SK-N-SH (cell line): ENCODE measurements around the genes ZNF569, KCNK6 and MAP4K1.

GRCh38 chr19:37466507-37467646 is at the start of gene ZNF569:
ZNF569 (minus strand) TSS chr19:37467444.
- RRBS: 2% methylated on average over 22 of the region's 75 CpGs
CAGE:
- cytosol, long polyA plus RNA: no peak
- long polyA plus RNA: no peak
- nucleus, long polyA plus RNA: no peak

DNA sequence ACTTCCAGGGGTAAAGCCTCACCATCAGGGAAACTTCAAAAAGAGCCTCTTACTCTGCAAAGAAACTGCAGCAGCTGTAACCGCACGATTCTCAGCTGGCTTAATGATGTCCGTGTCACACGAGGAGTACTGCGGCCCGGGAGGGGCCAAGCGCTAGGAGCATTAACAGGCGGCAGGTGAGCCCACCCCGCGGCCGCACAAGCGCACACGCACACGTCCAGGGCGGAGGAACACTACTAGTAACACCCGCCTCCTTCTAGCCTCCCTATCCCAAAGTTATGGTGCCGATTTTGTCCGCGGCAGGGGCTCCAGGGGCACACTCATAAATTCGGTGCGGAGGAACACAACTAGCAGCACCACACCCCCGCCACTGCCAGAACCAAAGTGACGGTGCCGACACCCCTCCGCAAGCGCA is 418 bp downstream of the ZNF571 start:
- RRBS: no CpG with 5 or more reads among the region's 26 CpGs
CAGE:
- cytosol, long polyA plus RNA: no peak
- long polyA plus RNA: no peak
- nucleus, long polyA plus RNA: no peak

DNA sequence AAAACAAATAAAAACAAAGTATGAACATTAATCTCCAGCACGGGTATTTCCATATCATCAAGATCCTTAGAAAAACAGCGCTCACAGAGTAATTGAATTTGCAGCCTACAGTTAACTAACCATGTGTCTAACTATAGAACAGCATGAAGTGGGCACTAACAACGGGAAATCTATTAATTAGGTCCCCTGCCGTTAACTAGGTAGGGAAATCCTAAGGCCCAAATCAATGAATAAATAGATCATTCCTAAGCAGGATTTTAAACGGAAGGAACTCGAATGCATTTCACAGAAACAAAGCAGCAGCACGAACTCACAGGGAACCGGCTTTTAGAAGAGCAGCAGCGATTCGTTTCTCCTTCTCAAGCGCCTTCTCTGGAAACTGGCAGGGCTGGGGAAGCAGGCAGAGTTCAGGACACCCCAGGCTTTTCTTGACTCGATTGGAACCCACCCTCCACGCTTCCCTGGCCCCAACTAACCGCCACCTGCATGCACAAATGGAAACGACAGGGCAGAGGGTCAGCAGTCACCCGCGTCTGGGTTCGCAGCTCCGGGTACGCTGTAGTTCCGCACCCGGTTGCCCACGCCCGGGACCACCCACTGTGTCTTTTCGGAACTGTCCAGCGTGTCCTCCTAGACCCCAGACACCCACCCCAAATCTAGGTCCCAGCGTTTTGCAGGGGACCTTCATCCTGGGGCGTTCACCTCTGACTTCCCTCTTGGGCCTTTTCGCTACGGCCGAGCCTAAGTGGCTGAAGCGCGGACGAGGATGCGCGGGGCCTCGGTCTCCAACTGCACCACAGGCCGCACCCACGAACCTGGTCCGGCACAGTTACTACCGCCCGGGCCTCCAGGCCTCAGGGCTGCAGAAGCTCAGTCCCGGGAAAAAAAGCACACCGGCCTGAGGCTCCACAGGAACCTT is 608 bp downstream of the ZFP30 start:
- RRBS: no CpG with 5 or more reads among the region's 44 CpGs
CAGE:
- cytosol, long polyA plus RNA: no peak
- long polyA plus RNA: no peak
- nucleus, long polyA plus RNA: no peak

DNA sequence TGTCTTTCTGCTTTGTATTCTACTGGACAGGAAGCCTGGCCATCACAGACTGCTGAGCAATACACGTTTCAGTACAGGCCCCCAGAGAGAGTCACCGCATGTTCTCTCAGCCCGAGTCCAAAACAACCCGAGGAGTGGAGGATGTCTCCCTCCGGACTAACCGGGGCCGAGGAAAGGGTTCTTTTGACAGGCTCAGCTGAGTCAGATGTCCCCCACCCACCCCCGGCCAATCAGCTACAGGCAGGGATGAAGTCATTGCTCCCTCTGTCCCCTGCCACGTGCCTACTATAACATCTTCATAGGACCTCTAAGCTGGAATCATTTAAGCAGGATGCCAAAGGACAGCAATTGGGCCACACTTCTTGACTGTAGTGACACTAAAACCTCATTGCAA is 97.9 kb downstream of the SIPA1L3 start:
- RRBS: 4% methylated on average over 3 of the region's 9 CpGs
CAGE:
- cytosol, long polyA plus RNA: no peak
- long polyA plus RNA: no peak
- nucleus, long polyA plus RNA: no peak

DNA sequence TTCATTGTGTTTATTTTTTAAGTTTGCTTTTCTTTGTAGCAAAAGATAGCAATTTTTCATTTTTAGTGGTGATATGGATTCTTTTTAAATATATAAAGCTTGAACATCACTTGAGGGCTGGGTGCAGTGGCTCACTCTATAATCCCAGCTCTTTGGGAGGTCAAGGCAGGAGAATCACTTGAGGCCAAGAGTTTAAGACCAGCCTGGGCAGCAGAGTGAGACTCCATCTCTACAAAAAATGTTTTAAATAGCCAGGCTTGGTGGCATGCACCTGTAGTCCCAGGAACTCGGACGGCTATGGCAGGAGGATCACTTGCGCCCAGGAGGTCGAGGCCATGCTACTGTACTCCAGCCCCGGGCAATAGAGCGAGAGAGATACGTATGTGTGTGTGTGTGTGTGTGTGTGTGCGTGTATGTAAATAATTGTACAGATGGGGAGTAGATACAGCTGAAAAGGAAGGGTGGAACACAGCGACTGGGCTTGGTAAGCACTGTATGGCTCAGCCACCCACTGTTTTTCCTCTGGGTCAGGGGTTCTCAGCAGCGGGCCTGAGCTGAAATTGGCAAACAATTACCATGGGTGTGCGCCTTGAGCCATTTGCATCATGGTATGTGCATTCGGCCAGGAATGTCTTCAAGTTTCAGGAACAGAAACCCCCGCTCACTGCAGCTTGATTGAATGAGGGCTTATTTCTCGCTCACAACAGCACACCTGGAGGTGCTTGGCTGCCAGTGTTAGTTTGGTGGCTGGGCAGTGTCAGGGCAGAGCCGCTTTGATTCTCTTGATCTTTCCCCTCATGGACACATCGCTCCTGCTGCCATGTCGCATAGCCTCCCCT is 126.5 kb downstream of the SIPA1L3 start:
- RRBS: no CpG with 5 or more reads among the region's 17 CpGs
CAGE:
- cytosol, long polyA plus RNA: no peak
- long polyA plus RNA: no peak
- nucleus, long polyA plus RNA: no peak

DNA sequence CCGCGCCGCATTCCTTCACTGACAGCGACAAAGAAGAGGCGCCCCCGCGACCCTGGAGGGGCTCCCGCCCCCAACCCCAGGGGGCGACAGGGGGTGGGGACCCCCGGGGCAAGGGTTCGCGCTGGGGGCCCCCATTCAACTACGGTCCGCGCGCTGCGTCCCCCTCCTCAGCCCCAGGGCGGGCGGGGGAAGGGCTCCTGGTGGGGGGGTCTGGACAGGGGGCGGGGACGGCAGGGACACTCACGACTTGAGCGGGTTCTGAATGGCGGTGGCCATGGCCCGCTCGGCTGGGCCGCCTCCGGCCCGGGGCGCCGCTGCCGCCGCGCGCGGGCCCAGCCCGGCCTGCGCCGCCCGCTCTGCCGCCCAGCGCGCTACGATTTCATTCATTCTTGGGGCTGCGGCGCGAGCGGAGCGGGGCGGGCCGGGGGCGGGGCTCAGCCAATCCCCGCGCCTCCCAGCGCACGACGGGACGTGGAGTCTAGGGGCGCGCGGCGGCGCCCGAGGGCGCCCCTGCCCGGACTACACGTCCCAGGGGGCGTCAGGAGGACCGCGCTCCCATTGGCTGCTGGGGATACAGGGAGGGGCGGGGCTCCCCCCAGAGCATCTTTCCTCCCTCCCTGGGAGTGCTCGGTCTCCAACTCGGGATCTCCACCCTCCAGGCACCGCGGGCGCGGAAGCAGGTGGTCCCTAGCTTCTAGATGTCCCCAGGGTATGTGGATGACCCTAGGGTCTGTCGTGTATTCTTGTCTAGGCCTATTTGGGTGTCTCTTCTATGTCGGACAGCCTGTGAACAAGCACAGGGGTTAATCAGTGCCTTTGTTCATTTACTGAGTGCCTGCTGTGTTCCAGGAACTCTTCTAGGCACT is 5.5 kb upstream of the DPF1 start:
- RRBS: 1% methylated on average over 25 of the region's 79 CpGs
CAGE:
- cytosol, long polyA plus RNA: no peak
- long polyA plus RNA: no peak
- nucleus, long polyA plus RNA: no peak

DNA sequence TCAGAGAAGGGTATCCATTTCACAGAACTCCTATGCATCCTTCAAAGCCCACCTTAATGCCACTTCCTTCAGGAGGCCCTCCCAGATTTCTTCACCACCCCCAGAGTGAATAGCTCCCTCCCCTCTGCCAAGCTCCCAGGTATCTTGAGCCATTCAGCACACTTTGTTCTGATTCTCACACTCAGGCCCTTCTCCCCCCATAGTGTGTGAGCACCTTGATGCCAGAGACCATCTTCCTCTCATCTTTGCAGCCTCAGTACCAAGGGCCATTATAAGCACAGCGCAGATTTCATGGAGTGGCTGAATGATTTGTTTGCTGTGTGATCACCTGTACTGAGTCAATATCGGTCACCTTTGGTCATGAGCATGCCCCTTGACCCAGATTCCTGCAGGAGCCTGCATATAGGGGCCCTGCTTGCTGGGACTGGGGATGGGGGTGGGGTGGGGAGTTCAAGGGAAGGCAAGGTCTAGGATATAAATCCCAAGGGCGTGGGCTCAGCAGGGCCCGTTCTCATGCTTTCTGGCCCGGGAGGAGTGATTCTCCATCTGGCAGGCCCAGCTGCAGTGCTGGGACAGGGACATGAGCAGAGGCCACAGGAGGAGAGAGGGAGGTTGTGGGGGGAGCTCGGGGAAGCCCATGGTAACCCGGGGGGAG is 5.5 kb downstream of the PPP1R14A start:
- RRBS: 84% methylated on average over 2 of the region's 7 CpGs
CAGE:
- cytosol, long polyA plus RNA: no peak
- long polyA plus RNA: no peak
- nucleus, long polyA plus RNA: no peak

DNA sequence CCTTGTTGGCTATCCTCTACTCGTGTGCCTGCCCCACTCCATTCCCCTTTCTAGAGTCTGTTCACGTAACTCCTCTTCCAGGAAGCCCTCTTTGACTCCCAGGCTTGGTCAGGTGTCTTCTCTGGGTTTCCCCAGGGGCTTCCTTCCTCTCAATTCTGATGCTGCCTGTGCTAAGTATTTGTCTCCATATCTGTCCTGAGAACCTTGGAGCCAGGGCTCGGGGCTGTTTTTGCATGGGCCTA is 781 bp upstream of the SPINT2 start:
- RRBS: no CpG with 5 or more reads among the region's 3 CpGs
CAGE:
- cytosol, long polyA plus RNA: no peak
- long polyA plus RNA: no peak
- nucleus, long polyA plus RNA: no peak

GRCh38 chr19:38290407-38291354 is 13.4 kb upstream of the C19orf33 start:
- RRBS: no CpG with 5 or more reads among the region's 17 CpGs
CAGE:
- cytosol, long polyA plus RNA: no peak
- long polyA plus RNA: no peak
- nucleus, long polyA plus RNA: no peak

DNA sequence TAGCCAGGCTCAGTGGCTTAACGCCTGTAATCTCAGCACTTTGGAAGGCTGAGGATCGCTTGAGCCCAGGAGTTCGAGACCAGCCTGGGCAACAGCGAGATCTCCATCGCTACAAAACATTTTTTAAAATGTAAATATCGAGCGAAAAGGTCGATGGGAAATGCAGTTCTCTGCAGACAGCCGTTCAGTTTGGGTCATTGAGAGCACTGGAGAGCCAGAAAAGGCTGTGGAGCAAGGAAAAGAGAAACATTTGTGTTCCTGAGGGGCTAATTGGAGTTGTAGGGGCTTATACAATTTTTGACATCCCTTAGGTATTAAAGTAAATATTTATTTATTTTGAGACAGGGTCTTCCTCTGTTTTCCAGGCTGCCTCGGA is 613 bp upstream of the YIF1B start:
- RRBS: no CpG with 5 or more reads among the region's 10 CpGs
CAGE:
- cytosol, long polyA plus RNA: no peak
- long polyA plus RNA: no peak
- nucleus, long polyA plus RNA: no peak

- RRBS: 3% methylated on average over 19 of the region's 90 CpGs
CAGE:
- cytosol, long polyA plus RNA: no peak
- long polyA plus RNA: no peak
- nucleus, long polyA plus RNA: no peak
Measured at GRCh38 chr19:38319250-38320398, at the start of gene KCNK6. KCNK6 (plus strand) TSS chr19:38319845.

- RRBS: 5% methylated on average over 10 of the region's 42 CpGs
CAGE:
- cytosol, long polyA plus RNA: no peak
- long polyA plus RNA: no peak
- nucleus, long polyA plus RNA: no peak
Measured at GRCh38 chr19:38336752-38337539, 1.3 kb downstream of the CATSPERG start.

GRCh38 chr19:38392773-38393251 is 4.3 kb downstream of the SPRED3 start:
- RRBS: no CpG with 5 or more reads among the region's 5 CpGs
CAGE:
- cytosol, long polyA plus RNA: no peak
- long polyA plus RNA: no peak
- nucleus, long polyA plus RNA: no peak

GRCh38 chr19:38401059-38401591 is 1.8 kb upstream of the FAM98C start:
- RRBS: no CpG with 5 or more reads among the region's 5 CpGs
CAGE:
- cytosol, long polyA plus RNA: no peak
- long polyA plus RNA: no peak
- nucleus, long polyA plus RNA: no peak

GRCh38 chr19:38617755-38618562 is at the start of gene MAP4K1:
MAP4K1 (minus strand) TSS chr19:38617953.
- RRBS: no CpG with 5 or more reads among the region's 26 CpGs
CAGE:
- cytosol, long polyA plus RNA: no peak
- long polyA plus RNA: no peak
- nucleus, long polyA plus RNA: no peak

DNA sequence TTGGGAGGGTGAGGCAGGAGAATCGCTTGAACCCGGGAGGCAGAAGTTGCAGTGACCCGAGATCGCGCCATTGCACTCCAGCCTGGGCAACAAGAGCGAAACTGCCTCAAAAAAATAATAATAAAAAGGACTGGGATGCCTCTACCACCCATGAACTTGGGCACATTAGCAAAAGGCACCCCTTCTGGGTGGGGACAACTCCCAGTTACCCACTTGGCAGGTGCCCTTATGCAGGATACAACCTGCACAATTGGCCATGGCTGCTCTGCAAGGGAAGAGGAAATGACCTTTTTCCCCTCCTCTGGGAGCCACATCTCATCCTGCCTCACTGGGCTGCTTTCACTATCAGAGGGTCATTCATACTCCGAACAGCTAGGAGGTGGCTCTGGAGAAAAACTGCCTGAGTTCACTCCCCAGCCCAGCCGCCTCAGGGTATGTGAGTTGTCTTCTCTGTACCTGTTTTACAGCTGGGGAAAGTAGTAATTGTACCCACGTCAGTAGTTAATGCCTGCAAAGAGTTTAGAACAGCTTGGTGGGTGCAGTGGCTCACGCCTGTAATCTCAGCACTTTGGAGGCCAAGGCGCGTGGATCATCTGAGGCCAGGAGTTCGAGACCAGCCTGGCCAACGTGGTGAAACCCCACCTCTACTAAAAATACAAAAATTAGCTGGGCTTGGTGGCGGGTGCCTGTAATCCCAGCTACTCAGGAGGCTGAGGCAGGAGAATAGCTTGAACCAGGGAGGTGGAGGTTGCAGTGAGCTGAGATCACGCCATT is 7.0 kb upstream of the ACTN4 start:
- RRBS: no CpG with 5 or more reads among the region's 16 CpGs
CAGE:
- cytosol, long polyA plus RNA: no peak
- long polyA plus RNA: no peak
- nucleus, long polyA plus RNA: no peak

DNA sequence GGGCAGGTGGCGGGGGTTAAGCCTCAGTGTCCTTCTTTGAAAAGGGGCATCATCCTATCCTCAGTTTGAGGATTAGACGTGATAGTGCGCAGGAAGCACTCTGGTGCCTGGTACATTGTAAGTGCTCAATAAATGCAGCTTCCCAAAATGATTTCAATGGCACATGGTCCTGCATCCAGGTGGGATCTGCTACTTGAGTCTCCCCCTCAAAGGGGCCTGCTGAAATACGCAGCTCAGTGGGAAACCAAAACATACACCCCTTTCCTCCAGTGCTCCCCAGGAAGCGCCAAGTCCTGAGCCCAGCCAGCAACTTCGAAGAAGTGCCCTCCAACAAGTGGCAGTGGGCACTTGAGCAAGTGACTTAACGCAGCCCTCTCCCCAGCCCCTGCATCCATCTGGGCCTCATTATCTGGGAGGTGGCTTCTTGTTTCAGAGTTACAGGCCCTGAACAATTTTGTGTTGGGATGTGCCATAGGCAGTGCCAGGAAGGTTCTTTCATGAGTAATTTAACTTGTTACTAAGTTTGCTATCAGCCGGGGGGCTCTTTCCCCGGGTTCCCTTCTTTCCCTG is 17.9 kb downstream of the ACTN4 start:
- RRBS: no CpG with 5 or more reads among the region's 9 CpGs
CAGE:
- cytosol, long polyA plus RNA: no peak
- long polyA plus RNA: no peak
- nucleus, long polyA plus RNA: no peak

DNA sequence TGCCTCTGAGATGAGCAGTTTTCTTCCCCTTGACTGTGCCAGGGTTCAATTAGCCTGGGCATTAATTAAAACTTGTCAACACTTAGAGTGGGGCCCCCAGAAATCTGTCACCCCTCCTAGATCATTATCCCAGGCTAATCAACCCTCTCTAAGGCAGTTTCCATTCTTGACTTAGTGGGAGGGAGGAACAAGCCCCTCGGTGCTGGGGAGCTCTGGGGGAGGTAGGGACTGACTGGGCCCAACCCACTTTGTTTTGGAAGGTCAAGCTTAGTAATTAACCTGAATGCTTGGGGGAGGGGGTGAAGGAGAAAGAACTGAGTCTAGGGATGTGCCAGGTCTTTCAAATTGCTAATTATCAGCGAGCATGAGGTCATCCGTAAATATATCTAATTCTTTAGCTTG is 19.2 kb downstream of the ACTN4 start:
- RRBS: no CpG with 5 or more reads among the region's 3 CpGs
CAGE:
- cytosol, long polyA plus RNA: no peak
- long polyA plus RNA: no peak
- nucleus, long polyA plus RNA: no peak

DNA sequence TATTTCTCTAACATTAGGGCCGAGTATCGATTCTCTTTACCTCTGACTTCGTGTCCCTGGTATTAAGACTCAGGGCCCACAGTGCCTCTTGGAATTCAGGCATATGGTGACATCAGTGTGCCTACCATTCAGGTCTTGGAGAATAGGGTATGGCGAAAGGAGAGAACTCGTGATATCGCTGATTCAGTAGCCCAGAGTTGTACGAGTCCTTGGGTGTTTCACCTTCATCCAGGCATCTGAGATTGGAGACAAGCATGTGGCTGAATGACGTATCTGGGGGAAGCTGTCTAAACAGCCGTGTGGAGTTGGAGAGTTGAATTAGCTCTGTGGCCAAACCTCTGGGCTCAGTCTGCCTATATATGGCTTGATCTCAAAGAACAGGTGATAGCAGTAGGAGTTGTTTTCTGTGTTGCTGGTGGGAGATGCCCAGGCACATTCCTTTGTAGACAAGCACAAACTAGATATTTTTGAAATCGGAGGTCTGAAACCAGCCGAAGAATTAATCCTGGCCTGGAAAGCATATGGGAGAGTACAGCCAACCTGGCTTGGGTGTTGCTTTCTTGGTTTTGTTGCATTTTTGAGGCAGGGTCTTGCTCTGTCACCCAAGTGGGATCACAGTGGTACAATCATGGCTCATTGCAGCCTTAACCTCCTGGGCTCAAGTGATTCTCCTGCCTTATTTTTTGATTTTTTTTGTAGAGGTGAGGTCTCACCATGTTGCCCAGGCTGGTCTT is 27.4 kb downstream of the ACTN4 start:
- RRBS: no CpG with 5 or more reads among the region's 11 CpGs
CAGE:
- cytosol, long polyA plus RNA: no peak
- long polyA plus RNA: no peak
- nucleus, long polyA plus RNA: no peak

- RRBS: no CpG with 5 or more reads among the region's 4 CpGs
CAGE:
- cytosol, long polyA plus RNA: no peak
- long polyA plus RNA: no peak
- nucleus, long polyA plus RNA: no peak
Measured at GRCh38 chr19:38675692-38676047, 28.2 kb downstream of the ACTN4 start.